Brain (tissue), 1 donor: ENCODE results near the genes HMBS, H2AX, DPAGT1 and C1QTNF5.

GRCh38 chr11:118652369-118653015 is 27.0 kb downstream of the TREH start:
- RRBS = no CpG with 5 or more reads among the region's 5 CpGs

- RRBS = no CpG with 5 or more reads among the region's 6 CpGs
Observed at GRCh38 chr11:118746532-118747346, 44.2 kb downstream of the DDX6 start.

GRCh38 chr11:118790377-118790804 is 573 bp downstream of the DDX6 start:
- RRBS = 2% methylated on average over 4 of the region's 23 CpGs

DNA sequence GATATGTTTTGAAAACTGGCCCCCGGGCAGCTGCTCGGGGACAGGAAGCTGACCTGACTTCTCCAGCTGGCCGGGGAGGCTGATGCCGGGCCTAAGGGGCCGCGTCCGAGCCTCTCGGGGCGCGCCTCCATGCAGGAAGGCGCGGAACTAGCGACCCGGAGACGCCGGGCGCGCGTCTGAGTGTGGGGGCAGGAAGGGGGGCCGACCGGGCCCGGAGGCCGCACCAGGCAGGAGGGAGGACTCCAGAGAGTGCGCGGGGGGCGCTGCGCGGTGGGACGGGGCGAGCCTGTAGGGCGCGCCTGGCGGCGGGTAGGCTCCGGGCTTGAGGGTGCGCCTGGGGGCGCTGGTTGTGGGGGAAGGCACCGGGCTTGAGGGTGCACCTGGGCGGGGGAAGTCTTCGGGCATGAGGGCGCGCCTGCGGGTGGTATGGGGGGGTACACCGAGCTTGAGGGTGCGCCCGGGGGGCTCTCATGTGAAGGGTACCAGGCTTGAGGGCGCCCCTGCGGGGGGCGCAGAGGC is 662 bp upstream of the DDX6 start:
- RRBS = 2% methylated on average over 34 of the region's 49 CpGs

- RRBS = 88% methylated on average over 4 of the region's 25 CpGs
Observed at GRCh38 chr11:118897456-118898491, 14.1 kb downstream of the CXCR5 start.

GRCh38 chr11:118898735-118899341 is 15.1 kb downstream of the CXCR5 start:
- RRBS = 89% methylated on average over 5 of the region's 23 CpGs

- RRBS = no CpG with 5 or more reads among the region's 11 CpGs
Observed at GRCh38 chr11:118913269-118914133, 12.2 kb downstream of the BCL9L start.

DNA sequence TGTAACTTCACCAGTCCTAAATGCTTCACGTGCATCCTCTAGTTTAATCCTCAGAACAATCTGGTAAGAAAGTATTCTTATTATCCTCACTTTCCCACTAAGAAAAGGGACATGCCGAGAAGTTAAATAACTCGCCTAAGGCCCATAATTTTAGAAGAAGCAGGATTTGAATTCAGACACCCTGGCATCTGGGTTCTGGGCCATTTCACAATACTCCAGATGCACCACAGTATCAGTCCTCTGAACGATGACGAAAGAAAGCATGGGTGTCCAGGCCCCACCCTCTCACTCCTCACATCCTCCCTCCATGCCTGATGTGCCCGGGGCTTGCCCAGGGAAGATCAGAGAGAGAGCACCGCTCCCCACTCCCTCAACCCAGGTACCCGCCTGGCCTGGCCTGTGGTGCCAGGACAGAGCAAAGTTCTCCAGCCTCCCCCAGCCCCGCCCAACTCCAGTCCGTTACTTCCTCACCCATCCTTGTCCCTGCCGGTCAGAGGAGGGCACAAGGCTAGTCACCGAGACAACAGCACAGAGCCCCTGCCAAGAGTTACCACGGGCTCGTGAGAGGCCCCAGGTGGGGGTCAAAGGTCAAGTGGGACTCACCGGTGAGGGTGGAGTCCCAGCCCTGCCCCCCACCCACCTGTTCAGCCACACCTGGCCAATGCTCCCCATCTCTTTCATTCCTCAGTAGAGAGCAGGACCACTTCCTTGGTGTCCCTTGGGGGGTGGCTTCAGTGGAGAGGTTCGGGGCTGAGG is 8.2 kb downstream of the BCL9L start:
- RRBS = no CpG with 5 or more reads among the region's 16 CpGs

DNA sequence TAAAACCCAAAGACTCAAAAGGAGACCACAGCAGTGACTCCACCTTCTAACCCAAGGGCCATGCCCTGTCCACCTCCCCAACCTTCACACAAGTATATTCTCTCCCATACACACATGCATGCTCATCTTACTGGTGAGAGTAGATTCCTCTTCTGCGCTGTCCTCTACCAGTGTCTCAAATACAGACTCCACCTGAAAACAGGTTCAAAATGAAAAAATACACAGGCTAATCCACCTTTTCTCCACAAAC is 7.4 kb downstream of the HYOU1 start:
- RRBS = no CpG with 5 or more reads among the region's 1 CpG

DNA sequence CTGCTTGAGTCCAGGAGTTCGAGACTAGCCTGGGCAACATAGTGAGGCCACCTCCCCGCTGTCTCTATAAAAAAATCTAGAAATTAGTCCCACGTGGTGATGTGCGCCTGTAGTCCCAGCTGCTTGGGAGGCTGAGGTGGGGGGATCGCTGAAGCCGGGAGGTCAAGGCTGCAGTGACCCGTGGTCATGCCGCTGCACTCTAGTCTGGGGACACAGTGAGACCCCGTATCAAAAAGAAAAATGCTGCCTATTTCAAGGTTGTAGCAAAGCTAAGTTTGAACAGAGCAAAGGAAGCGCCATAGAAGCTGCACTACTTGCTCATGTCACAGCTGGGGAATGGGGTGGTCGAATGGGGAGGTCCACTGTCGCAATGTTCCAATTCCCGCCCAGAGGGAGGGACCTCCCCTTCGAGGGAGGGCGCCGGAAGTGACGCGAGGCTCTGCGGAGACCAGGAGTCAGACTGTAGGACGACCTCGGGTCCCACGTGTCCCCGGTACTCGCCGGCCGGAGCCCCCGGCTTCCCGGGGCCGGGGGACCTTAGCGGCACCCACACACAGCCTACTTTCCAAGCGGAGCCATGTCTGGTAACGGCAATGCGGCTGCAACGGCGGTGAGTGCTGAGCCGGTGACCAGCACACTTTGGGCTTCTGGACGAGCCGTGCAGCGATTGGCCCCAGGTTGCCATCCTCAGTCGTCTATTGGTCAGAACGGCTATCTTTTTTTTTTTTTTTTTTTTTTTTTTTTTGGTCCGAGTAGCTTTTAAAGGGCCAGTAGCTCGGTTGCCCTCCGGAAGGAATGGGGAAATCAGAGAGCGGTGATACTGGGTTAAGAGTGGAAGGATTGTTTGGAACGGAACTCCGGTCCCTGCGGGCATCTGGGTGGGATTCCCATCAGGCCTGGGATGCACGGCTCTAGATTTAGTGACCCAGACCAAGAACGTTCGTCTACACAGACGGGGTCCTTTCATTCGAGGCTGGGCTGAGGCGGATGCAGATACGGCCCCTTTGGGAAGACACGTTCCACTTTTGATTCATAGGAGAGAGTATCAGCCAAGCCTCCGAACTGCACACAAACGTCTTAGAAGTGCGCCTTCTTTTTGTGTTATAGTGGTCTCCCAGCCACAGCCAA is at the start of gene HMBS:
Gene HMBS (plus strand): TSS at position 425 of the 1,128 bp plus-strand sequence.
- RRBS = 2% methylated on average over 16 of the region's 59 CpGs

DNA sequence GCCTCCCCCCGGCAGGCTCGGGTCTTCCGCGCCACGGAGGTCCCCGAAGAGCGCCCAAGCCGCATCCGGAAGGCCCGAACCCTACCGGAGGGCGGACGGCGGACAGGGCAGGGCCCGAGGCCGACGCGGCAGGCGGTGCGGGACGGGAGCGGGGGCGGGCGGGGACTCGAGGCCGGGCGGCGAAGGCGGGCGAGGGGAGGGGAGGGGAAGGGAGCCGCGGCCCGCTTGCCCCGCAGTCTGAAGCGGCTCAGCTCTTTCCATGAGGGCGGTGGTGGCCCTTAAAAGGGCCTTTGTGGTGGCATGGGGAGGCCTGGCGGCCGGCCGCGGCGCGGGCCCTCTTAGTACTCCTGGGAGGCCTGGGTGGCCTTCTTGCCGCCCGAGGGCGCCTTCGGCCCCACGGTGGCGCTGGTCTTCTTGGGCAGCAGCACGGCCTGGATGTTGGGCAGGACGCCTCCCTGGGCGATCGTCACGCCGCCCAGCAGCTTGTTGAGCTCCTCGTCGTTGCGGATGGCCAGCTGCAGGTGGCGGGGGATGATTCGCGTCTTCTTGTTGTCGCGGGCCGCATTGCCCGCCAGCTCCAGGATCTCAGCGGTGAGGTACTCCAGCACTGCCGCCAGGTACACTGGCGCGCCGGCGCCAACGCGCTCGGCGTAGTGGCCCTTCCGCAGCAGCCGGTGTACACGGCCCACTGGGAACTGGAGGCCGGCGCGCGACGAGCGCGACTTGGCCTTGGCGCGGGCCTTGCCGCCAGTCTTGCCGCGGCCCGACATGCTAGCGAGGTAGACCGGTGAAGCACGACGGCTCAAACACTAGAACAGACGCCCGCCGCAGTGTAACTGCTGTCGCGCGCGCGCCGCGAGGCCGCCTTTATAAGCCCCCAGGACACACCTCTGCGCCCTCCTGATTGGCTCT is at the start of gene H2AX:
Gene H2AX (minus strand): TSS at position 841 of the 912 bp plus-strand sequence.
- RRBS = 1% methylated on average over 42 of the region's 106 CpGs

DNA sequence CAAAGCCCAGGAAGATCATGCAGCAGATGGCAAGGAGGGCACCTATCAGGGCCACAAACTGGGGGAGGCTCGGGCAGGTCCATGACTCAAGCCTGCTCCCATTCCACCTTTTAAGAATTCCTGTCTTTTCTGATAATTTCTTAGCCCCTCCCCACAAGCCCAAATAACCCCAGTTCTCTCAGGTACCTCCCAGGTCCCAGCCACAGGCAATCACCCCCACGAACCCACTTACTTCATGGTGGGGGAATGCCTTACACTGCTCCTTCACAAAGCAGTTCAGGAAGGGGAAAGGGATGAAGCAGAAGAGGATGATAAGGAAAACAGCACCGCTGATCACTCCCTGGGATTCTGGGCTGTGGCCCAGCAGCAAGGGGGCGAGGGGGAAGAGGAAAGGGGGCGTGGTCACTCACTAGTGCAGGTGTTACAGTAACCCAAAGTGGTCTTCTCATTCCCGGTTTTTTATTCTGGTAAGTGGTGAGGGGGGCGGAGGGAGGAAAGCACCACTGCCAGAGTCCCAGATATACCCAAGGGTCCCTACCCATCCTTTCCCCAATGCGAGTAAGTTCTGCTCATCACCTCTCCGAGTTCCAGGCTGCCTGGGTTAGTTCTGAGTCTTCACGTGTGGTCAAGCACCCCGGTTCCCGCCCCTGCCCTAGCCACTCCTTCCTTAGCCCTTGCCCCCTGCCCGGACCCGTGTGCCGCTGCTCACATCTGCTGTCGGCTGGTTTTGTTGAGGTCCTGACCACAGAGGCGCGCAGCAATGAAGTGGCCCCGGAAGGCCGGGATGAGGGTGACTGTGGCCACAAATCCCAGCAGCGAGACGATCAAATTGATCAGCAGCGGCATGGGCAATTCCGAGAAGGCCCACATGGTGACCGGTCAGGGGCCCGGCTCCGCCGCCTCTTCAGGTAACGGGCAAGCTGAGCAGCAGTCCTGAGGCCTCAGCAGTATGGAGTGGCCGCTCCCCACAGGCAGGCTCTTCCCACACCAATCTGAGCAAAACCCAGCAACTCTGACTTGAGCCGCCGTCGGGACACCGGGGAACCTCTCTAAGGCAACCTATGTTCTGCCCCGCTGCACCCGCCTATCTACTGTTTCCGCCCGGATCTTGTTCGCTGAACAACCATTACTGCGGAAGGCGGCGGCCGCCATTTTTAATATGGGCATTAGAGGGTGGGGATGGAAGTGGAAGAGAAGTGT is at the start of gene DPAGT1:
Gene DPAGT1 (minus strand): TSS at position 1,068 of the 1,200 bp plus-strand sequence.
- RRBS = 2% methylated on average over 17 of the region's 43 CpGs

GRCh38 chr11:119107738-119108200 is 625 bp downstream of the C2CD2L start:
- RRBS = 1% methylated on average over 20 of the region's 43 CpGs

DNA sequence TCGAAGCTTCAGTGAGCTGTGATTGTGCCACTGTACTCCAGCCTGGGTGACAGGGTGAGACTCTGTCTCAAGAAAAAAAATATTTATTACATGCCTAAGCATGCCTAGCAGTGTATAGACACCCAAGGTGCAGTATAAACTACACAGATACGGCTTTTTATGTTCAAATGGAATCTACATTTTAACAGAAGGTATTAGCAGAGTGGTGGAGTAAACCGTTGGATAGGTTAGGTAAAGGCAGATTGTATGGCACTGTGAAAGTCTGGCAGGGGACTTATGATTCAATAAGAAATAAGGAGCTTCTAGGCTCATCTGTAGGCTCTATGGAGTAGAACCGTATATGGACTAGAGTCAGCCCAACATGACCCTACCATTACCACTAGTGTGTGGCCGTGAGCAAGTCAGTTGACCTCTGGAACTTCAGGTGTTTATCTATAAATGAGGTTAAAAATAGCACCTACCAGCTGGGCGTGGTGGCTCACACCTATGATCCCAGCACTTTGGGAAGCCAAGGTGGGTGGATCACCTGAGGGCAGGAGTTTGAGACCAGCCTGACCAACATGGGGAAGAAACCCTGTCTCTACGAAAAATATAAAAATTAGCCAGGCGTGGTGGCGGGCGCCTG is 4.3 kb downstream of the HINFP start:
- RRBS = no CpG with 5 or more reads among the region's 10 CpGs

DNA sequence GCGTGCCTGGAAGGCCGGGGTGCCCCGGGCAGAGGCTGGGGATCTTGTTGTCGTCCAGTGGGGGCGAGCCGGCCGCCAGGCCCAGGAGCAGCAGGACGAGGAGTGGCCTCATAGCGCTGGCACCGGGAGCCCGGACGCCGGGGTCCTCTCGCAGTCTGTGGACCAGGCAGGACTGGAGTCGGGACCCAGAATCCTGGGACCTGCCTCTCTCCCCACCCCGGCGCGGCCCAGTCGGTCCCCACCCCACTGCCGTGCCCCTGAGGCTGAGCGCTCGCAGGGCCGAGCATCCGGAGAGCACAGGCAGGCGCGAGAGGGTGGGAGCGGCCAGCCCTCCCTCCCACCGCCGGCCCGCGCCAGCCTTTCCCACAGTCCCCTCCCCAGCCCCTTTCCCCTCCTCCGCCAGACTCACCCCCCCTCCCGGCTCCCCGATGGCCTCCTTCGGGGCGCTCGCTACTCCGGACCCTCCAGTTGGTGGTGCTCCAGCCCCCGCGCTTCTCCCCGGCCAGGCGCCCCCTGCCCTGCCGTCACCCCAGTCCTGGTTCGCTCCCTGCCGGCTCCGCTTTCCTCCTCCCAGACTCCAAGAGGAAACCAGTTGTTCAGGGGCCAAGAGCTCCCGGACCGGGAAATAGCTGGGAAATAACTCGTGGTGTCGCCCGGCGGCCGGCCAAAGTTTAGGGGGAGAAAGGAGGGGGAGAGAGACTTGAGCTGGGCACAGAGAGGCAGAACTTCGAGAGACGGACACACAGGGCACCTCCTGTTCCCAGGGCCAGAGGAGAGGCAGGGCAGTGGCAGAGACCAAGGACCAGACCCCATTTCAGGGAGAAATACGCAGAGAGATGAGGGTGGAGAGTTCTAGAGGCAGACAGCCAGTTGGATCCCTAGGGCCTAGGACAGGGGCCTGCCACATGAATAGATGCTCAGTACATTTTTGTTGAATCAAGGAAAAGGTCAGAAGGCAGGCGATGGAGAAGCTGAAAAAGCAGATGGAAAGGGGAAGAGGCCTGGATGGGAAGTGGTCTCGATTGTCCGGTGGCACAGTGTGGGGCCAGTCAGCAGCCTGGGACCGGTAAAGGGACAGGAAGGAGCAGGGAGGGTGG is at the start of gene C1QTNF5:
Gene C1QTNF5 (minus strand): TSS at position 598 of the 1,097 bp plus-strand sequence.
- RRBS = 7% methylated on average over 45 of the region's 60 CpGs

- RRBS = no CpG with 5 or more reads among the region's 6 CpGs
Observed at GRCh38 chr11:119341383-119341706, 662 bp upstream of the C1QTNF5 start.

GRCh38 chr11:119347961-119348613 is 1.6 kb upstream of the MFRP start:
- RRBS = 61% methylated on average over 3 of the region's 16 CpGs

DNA sequence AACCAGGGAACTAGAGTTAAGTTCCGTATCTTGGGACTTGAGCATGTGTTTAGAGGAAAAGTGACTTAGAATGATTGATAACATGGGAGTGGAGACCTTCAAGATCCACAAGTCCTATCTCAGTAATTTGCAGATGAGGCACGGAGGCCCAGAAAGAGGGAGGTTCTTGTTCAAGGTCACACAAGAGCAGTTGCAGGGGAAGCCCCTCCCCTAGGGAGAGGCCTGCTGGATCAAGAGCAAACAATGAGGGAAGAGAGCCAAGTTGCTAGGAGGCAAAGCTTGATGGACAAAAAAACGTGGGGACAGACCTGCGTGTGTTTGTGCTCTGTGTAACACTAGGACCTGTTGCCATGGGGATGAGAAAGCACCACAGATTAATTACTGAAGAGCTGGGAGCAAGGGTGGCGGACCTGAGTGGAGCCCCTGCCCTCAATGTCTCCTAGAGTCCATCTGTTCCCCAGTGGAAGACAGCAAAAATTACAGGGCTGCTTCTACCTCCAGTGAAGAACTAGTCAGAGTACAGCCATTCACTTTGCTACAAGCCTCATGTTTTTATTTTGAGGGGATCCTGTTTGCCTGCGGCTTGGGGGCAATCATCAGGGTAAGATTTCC is 6.4 kb upstream of the MFRP start:
- RRBS = no CpG with 5 or more reads among the region's 6 CpGs

- RRBS = no CpG with 5 or more reads among the region's 10 CpGs
Observed at GRCh38 chr11:119360803-119361949, 14.7 kb upstream of the MFRP start.

DNA sequence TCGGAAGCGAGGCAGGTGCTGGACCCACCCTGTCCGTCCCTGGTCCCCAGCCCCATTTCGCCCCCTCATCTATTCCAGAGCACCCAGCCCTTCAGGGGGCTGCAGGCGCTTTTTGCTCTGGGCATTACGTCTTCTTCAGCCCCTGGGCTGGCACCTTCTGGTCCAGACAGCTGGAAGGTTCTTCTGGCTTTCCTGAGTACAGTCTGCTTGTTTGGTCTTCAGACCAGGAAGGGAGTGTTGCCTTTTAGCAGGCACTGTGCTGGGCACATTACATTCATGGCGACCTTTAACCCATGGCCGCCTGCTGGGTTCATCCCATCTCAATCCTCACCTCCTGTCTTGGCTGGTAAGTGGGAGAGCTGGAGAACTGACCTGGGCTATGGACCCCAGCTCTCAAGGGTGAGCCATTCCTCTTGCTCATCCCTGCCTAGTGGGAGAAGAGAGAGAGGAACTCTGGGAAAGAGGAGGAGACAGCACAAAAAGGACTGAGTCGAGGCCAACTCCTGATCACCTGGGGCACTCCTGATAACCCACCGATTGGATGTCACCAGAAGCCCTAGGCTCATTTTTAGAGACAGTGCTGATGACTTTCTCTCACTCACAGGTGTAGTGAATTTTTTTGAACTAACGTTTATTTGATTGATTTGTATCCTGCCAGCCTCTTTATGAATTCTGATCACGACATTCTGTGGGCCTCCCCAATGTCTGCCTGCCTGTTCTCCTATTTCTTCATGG is 892 bp upstream of the THY1 start:
- RRBS = no CpG with 5 or more reads among the region's 12 CpGs